GM12891 (cell line): ENCODE measurements around a stretch of chr7.

DNA sequence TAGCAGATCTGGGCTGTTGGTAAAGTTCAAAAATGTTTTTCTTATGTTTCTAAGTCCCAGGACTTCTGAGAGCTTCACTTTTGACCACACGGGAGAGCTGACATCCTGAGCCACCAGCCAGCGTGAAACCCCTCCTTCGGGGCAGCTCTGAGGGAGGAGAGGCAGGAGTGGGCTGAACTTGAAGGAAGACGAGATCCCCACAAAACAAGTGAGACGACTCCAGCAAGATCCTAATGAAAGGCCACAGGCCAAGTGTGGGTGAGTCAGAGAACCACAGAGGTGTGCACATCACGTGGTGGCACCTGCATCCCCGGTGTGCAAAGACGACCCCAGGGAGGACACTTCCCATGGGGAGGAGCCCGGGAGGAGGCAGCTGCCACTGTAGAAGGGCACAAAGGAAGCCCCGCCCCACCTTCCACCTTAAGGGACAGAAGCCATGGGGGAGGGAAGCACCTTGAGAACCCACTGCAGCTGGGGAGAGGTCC, 45.8 kb downstream of the ESYT2 start:
- RRBS, result no CpG with 5 or more reads among the region's 10 CpGs

DNA sequence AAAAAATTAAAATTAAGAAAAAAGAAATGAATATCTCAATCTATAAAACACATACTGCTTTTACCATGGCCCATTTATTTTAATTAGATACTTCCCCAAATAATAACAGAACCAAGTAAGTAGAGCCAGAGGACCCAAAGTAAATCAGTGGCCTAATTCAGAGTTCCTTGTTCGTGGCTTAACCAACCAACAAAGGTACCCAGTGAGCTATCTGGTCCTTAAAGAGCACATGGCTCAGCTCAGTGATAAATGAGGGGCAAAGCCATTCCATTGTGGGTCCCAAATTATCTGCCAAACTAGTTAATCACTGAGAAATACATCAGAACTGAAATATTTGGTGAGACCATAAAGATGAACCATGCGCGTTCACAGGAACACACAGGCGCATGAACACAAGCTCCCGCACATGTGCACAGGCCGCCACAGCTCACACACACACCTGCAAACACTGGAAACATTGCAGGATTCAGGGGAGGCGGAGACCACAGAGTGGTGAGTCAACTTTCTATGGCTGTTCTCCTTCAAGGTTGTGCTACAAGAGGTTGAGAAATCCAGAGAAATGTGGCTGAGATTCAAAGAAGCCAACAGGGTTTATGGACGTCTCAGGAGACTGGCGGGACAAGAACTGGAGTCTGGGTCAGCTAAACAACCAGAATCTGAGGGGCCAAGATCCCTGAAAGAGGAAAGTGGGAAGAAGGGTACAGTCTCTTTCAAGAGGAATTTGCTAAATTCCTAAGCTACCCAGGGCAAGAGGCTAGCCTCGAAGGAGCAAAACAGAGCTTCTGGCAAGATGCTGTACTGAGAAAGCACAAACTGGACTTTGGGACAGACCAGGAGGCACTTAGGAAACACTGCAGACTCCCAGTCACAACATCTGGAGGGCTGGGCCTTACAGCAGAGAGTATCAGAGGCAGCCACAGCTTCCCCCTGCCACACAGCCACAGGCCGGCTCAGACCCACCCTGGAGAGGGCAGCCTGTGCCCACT, 17.8 kb downstream of the ESYT2 start:
- RRBS, result no CpG with 5 or more reads among the region's 11 CpGs

DNA sequence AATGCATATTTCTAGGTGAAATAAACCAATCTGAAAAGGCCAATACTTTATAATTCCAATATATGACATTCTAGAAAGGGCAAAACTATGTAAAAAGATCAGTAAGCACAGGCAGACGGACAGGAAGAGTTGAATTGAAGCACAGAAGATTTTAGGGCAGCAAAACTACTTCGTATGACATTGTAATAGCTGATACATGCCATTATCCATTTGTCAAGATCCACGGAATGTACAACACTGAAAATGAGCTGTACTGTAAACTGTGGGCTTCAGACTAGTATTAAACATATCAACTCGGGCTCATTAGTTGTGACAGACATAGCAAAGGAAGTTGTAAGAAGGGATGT, 16.2 kb downstream of the ESYT2 start:
- RRBS, result no CpG with 5 or more reads among the region's 4 CpGs

GRCh38 chr7:158871015-158871625, 14.8 kb downstream of the DYNC2I1 start:
- RRBS, result 50% methylated on average over 7 of the region's 24 CpGs

DNA sequence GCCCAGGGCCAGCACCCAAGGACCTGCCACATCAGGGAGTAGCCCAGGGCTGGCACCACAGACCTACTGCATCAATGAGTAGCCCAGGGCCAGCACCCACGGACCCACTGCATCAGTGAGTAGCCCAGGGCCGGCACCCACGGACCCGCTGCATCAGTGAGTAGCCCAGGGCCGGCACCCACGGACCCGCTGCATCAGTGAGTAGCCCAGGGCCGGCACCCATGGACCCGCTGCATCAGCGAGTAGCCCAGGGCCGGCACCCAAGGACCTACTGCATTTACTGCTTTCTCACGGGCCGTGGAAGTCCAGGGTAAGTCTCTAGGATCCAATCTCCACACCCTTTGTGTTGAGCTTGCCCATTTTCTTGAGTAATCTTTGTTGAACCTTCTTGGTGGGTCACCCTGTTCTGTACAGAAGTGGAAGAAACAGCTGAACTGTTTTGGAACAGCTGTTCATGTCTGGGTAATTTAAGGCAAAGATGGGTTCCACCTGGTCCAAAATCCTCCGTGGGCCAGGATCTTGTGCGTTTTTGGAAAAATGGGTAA, 69.0 kb downstream of the VIPR2 start:
- RRBS, result no CpG with 5 or more reads among the region's 15 CpGs

DNA sequence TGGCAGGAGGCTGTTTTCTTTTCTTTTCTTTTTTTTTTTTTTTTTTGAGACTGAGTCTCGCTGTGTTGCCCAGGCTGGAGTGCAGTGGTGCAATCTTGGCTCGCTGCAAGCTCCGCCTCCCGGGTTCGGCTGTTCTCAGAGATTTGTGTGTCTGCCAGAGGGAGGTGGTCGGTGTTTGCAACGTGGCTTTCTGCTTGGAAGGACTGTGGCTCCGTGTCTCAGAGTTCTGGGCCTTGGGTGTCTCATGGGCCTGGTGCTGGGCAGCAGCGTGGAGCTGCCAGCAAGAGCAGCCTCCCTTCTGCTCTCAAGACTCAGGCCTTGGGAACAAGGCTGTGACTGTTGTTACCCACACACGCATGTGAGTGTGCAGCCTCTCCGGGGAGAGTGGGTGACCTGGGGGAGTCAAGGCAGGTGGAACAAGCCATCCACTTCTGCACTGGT, 52.0 kb downstream of the VIPR2 start:
- RRBS, result no CpG with 5 or more reads among the region's 11 CpGs

GRCh38 chr7:159096804-159097648, 47.6 kb downstream of the VIPR2 start:
- RRBS, result 89% methylated on average over 3 of the region's 25 CpGs